OCI-LY7 (cell line): Measurements from ENCODE around the gene IPPK.

GRCh38 chr9:92463765-92464506 is 39.7 kb upstream of the OMD start:
- PRO-cap: no peak
- RAMPAGE, long total RNA: no peak

GRCh38 chr9:92669334-92670493 is at the start of gene IPPK:
IPPK (minus strand) TSS chr9:92670131.
- PRO-cap: bidirectional peak, plus-strand start at chr9:92670382, minus-strand start at chr9:92670131
- RAMPAGE, long total RNA: no peak

GRCh38 chr9:92740037-92740461 is 24.6 kb downstream of the BICD2 start:
- PRO-cap: no peak
- RAMPAGE, long total RNA: no peak

DNA sequence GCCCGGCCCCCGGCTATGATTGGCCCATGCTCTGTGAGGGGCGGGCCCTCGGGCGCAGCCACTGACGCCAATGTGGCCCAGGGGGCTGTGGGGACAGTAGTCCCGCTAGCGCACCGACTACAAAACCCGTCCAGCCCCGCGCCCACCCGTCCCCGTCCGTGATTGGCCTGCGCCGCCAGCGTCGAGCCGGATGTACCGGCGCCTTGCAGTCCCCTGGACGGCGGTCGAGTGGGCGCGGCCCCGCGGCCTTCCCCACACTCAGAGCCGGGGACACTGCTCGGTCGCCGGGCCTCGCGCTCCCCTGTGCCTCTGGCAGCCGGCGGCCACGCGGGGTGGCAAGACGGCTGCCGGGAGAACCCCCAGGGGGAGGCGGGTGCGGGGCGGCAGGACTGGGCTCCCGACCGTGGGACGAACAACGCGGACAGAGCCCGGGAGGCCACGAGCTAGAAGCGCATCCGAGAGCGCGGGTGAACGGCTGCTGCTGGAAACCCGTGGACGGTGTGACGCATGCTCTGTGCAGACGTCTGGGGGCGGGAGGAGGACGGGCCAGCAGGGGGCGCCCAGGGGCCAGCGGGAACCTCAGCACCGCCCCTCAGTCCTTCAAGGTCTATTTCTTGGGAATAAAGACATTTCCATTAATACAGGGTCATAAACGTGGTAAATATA is 456 bp upstream of the BICD2 start:
- PRO-cap: bidirectional peak, plus-strand start at position 208 of the sequence, minus-strand start outside the sequence; unidirectional peak, minus-strand start at position 502 of the sequence
- RAMPAGE, long total RNA: no peak

DNA sequence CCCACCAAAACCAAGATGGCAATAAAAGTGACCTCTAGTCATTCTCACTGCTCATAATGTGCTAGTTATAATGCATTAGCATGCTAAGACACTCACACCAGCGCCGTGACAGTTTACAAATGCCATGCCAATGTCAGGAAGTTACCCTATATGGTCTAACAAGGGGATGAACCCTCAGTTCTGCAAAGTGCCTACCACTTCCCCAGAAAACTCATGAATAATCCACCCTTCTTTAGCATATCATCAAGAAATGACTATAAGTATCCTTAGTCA is 4.6 kb upstream of the BICD2 start:
- PRO-cap: no peak
- RAMPAGE, long total RNA: no peak

DNA sequence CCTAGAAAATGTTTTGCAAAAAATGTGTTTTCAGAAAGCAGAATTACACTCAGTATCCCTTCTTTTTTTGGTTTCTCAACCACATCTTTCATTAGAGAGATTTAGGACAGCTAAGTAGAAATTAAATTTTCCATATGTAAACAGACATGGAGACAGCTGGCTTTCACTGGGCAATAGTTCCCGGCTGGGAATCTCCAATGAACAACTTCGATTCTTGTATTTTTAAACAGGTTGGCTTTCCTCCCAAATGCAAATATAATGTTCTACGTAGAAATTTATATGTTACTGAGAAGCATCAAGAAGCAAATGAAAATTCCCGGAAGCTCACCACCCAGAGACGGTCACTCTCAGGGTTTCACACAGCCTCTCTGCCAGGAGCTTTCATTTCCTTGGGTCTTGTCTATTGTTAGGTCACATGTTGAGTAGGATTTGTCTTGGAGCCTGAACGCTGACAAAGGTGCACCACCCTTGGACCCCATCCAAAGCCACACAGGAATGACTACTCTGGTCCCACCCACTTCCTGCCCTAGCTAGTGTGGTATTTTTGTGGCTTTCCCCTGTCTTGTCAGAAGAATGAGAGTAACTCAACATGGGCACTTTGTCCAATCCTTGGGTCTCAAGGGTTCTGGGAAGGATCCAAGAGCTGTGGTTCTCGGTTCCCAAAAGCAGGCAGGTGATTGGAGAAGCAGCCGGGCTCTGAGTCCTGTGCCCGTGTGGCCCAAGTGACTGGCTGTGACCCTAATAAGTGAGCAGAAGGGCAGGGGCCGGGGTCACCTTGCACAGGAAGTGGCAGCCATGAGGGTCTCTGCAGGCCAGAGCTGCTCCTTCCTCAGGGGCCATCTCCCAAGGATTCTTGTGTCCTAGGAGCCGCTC is 6.7 kb downstream of the FGD3 start:
- PRO-cap: no peak
- RAMPAGE, long total RNA: no peak

- PRO-cap: no peak
- RAMPAGE, long total RNA: no peak
Measured at GRCh38 chr9:92961833-92962322, 14.6 kb downstream of the FGD3 start.

- PRO-cap: no peak
- RAMPAGE, long total RNA: no peak
Measured at GRCh38 chr9:93013655-93014025, 44.9 kb upstream of the SUSD3 start.

DNA sequence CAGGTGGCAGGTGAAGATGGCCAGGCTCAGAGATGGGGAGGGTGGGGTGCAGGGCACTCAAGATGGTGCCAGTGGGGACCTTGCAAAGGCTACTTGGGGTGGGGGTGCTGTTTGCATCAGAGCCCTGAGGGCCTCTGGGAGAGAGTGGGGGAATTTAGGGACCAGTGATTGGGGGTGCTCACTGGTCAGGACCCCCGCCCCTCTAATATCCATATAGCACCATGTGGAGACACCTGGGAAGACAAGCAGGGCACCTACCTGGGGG is 22.2 kb upstream of the SUSD3 start:
- PRO-cap: no peak
- RAMPAGE, long total RNA: no peak

GRCh38 chr9:93043005-93043713 is 15.3 kb upstream of the SUSD3 start:
- PRO-cap: no peak
- RAMPAGE, long total RNA: no peak

DNA sequence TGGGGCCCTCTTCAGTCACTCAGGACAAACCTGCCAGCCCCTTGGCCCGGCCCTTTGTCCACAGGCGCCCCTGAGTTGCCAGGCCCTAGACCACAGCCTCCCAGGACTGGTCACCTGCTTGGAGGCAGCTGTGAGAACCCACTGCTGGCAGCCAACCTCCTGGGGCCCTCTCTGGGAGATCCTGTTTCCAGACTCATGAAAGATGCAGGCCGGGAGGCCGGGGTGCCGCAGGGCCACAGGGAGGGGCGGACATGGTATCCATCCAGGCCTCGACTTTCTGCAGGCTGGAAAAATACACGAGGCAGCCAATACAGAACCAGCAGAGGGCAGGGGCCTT is 6.4 kb downstream of the NINJ1 start:
- PRO-cap: no peak
- RAMPAGE, long total RNA: no peak

- PRO-cap: no peak
- RAMPAGE, long total RNA: no peak
Measured at GRCh38 chr9:93193424-93193757, 9.5 kb downstream of the WNK2 start.

- PRO-cap: no peak
- RAMPAGE, long total RNA: no peak
Measured at GRCh38 chr9:93207381-93207876, 23.5 kb downstream of the WNK2 start.

GRCh38 chr9:93226663-93227195 is 42.8 kb downstream of the WNK2 start:
- PRO-cap: no peak
- RAMPAGE, long total RNA: no peak

GRCh38 chr9:93476692-93477282 is 23.4 kb upstream of the FAM120AOS start:
- PRO-cap: no peak
- RAMPAGE, long total RNA: no peak

- PRO-cap: no peak
- RAMPAGE, long total RNA: no peak
Measured at GRCh38 chr9:93512042-93512841, 58.9 kb upstream of the FAM120AOS start.

DNA sequence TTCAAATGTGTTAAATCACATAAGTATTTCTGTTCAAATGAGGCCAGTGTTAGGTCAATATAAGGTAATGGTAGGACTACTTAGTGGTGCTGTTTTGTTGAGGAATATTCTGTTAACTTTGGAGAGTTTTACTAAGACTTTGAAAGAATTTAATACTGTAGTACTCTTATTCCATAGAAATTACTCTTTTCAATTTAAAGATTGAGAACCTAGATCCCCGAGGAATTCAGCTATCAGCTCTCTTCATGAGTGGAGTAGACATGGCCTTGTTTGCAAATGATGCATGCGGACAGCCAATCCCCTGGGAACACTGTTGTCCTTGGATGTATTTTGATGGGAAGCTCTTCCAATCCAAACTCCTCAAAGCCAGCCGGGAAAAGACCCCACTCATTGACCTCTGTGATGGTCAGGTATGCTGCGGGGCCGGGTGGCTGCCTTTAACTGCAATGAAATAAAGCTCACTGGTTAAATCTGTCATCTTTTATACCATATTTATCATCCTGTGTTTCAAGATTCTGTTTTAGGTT is 20.1 kb upstream of the PHF2 start:
- PRO-cap: no peak
- RAMPAGE, long total RNA: no peak

DNA sequence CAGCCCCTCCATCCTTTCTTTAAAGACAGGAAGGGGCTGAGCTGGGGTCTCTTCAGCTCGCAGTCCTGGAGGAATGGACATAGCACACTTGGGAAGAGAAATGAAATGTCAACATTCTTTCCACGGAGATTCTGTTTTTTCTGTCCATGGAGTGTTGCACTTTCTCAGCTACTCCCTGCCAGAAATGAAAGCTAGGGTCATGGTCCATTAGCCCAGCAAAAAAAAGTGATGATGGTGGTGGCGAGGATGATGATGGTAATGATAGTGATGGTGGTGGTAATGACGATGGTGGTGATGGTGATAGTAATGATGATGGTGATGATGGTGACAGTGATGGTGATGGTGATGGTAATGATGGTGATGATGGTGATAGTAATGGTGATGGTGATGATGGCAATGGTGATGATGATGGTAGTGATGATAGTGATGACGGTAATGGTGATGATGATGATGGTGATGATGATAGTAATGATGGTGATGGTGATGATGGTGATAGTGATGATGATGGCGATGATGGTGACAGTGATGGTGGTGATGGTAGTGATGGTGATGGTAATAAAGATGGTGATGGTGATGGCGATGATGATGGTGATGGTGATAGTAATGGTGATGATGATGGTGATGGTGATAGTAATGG is 38.3 kb downstream of the PHF2 start:
- PRO-cap: no peak
- RAMPAGE, long total RNA: no peak

GRCh38 chr9:93658061-93658614 is 81.8 kb downstream of the PHF2 start:
- PRO-cap: no peak
- RAMPAGE, long total RNA: no peak

GRCh38 chr9:93659294-93659906 is 83.0 kb downstream of the PHF2 start:
- PRO-cap: no peak
- RAMPAGE, long total RNA: no peak